Right atrium auricular region (tissue), 2 donors: ENCODE measurements around a stretch of chr6.

DNA sequence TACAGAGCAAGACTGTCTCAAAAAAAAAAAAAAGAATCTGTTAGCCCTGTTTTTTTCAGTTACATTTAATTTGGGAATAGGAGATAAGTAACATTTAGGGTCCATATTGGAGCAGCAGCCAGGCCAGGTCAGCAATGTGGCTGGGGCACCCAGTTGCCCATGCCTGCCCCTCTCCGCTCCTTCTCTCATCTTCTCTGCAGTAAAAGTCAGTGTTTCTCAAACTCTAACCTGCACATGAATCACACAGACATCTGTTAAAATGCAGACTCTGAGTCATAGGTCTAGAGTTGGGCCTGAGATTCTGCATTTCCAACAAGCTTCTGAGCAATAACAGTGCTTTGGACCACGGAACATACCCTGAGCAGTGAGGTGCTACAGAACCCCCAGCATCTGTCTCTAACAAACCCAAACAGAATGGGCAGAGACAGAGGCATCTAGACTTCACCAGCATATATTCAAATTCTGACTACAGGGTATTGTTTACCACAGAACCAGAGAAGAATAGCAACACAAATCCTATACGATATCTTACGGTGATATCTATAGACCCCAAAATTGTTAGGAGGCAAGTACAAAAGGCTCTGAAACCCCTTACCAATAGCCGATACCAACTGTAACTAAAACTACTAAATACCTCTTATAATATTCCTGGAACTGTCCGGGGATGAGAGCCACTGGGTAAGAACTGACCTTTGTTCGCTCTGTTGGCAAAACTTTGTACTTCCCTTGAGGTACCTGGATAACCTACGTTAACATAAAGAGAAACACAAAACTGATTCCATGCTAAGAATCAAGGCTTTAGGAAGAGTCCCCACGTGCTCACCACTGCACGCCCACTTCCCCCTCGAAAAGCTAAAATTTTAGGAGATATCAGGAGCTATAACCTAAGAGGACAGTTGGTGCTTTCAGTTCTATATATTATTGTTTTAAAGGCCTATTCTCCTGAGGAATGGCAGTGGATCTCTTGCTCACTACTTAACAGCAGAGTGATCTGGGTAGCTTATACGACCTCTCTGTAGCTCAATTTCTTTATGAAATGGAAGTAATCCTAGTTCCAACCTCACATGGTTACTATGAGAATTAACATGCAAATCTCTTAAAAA lies 9.8 kb downstream of the PHF10 start:
- PRO-cap = no peak
- RAMPAGE, long total RNA, 2 experiments = no peak in any of the 2 experiments

- PRO-cap = no peak
- RAMPAGE, long total RNA, 2 experiments = no peak in any of the 2 experiments
Observed at GRCh38 chr6:169800698-169801108, 49.3 kb downstream of the ERMARD start.

DNA sequence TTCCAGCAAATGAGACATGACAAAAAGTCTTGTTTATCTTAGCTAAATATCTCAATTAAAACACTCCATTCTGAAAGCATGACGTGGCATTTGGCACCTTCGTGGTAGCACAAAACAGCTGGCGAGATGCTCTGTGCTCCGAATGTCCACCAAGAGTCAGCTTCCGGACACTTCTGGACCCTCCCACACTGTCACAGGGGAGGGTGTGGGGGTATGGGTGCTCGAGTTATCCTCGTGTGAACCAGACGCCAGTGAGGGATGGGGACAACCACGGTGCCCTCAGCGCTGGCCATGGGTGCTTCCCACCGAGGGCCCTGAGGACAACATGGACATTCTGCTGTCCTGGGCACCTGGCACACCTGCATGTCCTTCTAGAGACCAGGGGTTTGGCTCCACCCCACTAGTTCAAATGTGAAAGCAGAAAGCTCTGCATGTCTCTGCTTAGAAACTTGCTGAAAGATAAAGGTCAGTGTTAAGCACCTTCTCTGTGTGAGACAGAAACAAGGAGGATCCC lies 252.9 kb downstream of the DLL1 start:
- PRO-cap = no peak
- RAMPAGE, long total RNA, 2 experiments = no peak in any of the 2 experiments

- PRO-cap = no peak
- RAMPAGE, long total RNA, 2 experiments = no peak in any of the 2 experiments
Observed at GRCh38 chr6:170046724-170047311, 244.1 kb downstream of the DLL1 start.

DNA sequence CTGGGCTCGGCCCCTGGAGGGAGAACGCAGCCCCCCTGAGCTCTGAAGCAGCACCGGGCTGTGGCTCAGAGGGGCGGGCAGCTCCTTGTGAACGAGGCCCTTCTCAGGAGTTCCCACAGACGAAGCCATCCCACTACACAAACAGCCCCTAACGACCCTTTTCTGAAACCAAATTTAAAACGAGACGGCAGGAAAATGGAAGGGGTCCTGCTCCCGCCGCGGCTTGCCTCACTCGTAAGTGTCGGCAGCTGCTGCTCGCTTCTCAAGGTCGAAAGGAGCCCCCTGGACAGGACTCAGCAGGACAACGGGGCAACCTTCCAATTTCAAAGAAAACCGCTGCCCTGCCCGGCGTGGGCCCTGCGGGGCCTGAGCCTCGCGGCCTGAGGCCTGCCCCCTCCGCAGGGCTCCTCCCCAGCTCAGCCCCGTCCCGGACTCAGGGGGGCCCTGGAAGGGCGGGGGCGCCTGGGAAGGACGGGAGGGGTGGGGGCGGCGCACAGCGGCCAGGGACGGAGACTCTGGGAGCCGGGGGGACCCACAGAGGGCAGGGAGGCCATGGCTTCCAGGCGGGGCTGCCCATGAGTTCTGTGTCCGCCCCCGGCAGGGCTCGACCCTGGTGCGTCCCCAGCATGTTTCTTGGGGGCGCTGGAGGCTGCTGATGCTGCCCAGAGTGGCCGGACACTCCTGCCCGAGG lies 114.8 kb downstream of the DLL1 start:
- PRO-cap = no peak
- RAMPAGE, long total RNA, 2 experiments = no peak in any of the 2 experiments

GRCh38 chr6:170176706-170177473 lies 114.0 kb downstream of the DLL1 start:
- PRO-cap = no peak
- RAMPAGE, long total RNA, 2 experiments = no peak in any of the 2 experiments

DNA sequence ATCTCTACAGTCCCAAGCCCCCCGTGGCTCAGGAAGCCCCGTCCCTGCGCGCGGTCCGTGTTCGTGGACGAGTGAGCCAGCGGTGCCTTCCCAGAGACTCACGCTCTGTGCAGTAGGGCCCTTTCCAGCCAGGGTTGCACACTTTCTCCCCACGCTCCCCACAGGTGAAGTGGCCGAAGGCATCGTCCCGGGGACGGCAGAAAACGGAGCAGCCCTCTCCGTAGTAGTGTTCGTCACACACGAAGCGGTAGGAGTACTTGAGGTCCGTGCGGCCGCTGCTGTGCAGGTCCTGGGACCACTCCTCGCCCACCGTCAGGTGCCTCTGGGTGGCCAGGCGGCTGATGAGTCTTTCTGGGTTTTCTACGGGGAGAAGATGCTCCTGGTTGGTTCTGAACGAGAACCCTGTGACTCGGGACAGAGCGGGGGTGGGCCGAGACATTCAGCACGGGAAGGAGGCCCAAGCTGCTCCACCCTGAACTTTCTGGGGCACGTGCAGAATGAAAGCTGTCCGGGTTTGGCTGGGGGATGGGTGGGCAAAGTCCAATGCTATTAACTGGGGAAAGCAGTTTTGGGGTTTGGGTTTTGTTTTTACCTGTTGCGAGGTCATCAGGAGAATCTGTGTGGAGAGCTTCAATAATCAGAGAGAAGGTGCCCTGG lies 2.6 kb downstream of the DLL1 start:
- PRO-cap = no peak
- RAMPAGE, long total RNA, 2 experiments = no peak in any of the 2 experiments

DNA sequence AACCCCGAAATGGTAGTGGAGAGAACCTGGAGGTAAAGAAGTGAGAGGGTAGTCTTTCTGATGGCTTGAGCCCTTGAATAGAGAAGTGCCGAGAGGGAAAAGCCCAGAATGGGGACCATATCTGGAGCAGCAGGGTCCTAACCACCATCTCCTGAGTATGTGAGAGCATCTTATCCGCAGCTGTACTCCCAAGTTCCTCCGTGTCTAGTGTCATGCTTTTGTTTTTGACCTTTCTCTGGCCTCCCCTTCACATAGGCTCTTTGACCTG lies 1.2 kb downstream of the FAM120B start:
- PRO-cap = no peak
- RAMPAGE, long total RNA, 2 experiments = no peak in any of the 2 experiments

- PRO-cap = no peak
- RAMPAGE, long total RNA, 2 experiments = no peak in any of the 2 experiments
Observed at GRCh38 chr6:170378291-170378846, 71.8 kb downstream of the FAM120B start.

DNA sequence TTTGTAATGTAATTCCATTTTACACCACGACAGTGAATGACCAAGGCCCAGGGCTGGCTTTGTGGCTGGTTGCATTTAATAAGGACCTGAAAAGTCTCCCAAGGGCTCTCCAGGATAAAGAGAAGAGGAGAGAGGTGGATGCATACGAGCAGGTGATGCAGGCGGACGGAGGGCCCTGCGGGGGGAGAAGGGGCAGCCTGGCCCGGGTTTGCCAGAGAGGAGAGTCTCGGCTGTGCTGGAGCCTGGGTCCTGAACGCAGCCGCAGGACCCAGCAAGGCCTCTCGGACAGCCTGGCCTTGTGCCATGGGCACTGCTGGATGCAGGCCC lies 98.3 kb downstream of the PSMB1 start:
- PRO-cap = no peak
- RAMPAGE, long total RNA, 2 experiments = no peak in any of the 2 experiments